ENCODE measurements around a stretch of chr9.

DNA sequence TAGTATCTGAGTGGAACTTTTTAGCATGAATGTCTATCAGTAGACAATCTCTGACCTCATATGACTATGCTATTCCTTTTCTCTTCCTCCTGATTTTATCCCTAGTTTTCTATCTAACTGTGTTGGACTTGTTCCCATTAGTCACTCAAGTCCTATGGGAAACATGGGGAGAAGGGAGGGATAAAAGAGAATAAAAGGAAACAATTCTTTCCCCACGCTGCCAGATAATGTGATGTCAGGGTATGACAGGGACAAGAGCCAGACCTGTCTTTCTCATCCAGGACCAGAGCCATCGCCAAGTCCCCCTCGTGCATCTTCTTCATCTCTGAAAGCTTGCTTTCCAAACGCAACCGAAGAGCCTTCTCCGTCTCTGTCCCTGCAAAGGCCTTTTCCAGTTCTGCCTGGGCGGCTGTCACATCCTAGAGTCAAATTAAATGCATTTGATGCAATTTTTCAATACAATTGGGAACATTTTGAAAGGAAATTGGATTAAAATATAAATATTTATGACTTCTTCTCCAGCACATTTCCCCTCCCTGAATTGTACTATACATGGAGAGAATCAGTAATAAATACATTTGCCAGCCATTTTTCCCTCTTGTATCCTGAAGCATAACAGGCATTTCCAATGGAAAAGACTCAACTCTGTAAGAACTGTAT lies 43.7 kb downstream of the CDK5RAP2 start:
- PRO-cap = no peak
- RAMPAGE, long total RNA, 4 experiments = start-site peak on the minus strand in 2 of 4 experiments, centred at positions 309 to 381 of the sequence, 17 to 52 reads per replicate

DNA sequence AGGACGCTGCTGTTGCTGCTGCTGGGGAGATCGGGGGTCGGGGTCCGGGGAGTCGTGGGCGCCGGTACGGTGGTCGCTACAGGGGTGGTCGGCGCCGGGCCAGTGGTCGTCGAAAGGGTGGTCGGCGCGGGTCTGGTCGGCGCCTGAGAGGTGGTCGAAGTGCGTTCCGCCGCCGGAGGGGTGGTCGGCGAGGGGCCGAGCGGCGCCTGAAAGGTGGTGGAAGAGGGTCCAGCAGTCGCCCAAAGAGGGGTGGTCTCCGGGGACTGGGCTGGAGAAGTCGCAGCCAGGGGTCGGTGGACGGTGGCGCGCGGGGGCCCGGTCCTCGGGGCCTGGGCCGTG lies 499 bp downstream of the MEGF9 start:
- PRO-cap = no peak
- RAMPAGE, long total RNA, 4 experiments = no peak in any of the 4 experiments

- PRO-cap = no peak
- RAMPAGE, long total RNA, 4 experiments = no peak in any of the 4 experiments
Observed at GRCh38 chr9:120730659-120731683, 16.7 kb upstream of the MEGF9 start.

DNA sequence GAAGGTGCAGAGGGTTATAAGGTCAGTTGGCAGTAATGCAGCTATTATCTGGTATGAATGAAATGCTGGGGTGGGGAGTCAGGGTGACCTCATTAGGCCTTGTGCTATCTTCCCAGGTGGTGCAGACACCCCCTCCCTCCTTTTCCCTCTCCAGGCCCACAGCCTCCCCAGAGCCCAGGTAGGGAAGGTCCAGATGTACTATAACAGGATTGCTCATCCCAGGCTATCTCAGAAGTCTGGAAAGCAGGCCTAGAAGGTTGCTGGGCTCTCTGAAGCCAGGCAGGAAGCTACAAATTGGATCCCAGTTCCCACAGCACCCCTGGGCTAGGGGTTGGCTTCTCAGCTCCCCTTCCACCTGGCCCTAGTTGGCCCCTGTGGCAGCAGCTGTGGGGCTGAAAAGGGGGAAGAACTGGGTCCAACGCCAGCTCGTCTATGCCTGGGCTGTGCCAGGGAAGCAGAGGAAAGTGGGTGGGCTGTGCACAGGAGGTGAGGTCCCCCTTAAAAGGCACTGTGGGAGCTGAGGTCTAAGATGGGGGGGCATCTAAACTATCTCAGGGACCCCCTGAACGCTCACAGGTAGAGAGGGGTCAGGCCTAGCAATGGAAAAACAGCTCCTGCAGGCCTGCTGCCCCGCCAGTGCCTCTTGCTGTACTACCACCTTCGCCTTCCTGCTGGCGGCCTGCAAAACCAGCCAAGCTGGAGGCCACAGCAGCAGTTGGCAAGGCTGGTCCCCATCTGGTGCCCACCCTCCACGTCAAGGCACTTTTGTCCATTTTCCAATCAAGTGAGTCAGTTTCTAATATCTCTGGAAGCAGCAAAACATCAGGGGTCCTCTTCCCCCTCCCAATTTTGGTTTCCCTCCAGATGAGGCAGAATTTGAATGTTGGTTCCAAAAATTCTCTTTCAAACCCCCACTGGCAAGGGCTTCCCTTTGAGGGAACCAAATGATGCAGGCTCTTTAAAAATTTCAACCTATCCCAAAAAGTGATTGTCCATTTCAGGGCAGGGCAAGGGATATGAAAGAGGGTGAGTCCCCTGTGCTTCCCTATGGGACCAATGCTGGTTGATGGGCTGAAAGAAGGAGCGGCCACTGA lies 13.4 kb upstream of the PSMD5 start:
- PRO-cap = no peak
- RAMPAGE, long total RNA, 4 experiments = start-site peak on the minus strand in 2 of 4 experiments, centred at positions 350 to 883 of the sequence, 5 to 7 reads per replicate

DNA sequence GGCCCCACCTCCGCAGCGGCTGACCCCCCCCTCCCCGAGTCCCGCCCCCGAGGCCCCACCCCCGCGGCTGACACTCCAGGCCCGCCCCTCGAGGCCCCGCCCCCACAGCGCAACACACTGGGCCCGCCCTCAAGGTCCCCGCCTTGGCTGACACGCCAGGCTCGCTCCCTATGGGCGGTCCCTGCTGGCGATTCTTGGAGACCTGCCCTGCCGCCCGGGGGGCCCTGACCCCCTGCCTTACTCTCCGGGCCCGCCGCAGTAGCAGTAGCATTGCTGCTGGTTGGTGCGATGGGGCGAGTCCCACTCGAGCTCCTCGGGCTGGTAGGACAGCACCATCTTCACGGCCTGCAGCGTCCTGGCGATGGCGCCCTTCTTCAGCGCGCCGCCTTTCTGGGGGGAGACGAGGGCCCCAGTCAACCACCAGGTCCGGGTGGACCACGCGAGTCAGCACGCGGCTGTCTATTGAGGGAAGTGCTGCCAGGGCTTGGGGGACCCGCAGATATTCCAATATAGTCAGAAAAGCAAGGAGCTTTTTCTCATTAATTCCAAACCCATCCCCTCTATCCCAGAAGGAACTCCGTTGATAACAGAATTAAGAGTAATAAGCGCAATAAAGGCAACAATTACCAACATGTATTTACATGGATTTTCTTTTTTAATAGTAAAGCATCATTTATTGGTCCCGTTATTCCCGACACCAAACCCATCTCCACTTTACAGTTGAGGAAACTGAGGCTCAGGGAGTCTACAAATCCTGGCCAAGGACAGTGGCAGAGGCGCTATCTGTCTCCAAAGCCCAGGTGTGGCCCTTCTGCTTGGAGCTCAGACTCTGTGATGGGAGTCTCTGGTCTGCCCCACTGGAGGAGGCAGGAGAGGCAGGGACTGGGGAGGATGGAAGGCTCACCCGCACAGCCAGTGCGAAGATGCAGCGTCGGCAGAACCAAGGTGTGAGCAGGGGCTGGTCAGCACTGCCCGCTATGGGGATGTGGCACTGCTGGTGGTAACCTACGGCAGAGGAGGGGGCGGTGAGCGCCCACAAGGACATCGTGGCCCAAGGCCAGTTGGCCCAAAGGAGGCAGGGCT lies 7.7 kb downstream of the PHF19 start:
- PRO-cap = bidirectional peak, plus-strand start at position 185 of the sequence, minus-strand start outside the sequence; unidirectional peak, plus-strand start at position 267 of the sequence
- RAMPAGE, long total RNA, 4 experiments = no peak in any of the 4 experiments

DNA sequence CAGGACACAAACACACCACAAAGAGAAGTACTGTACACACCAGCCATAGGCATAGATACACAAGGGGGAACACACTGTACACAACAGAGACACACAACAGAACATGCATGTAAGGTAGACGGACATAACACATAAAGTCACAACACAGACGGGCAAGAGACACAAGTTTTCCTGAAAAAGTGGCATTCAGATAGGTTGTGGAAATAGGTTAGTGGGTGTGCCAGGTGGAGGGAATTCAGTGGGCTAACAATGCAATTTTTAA lies 762 bp upstream of the PHF19 start:
- PRO-cap = no peak
- RAMPAGE, long total RNA, 4 experiments = no peak in any of the 4 experiments

- PRO-cap = no peak
- RAMPAGE, long total RNA, 4 experiments = no peak in any of the 4 experiments
Observed at GRCh38 chr9:120878081-120878970, 1.3 kb upstream of the PHF19 start.

DNA sequence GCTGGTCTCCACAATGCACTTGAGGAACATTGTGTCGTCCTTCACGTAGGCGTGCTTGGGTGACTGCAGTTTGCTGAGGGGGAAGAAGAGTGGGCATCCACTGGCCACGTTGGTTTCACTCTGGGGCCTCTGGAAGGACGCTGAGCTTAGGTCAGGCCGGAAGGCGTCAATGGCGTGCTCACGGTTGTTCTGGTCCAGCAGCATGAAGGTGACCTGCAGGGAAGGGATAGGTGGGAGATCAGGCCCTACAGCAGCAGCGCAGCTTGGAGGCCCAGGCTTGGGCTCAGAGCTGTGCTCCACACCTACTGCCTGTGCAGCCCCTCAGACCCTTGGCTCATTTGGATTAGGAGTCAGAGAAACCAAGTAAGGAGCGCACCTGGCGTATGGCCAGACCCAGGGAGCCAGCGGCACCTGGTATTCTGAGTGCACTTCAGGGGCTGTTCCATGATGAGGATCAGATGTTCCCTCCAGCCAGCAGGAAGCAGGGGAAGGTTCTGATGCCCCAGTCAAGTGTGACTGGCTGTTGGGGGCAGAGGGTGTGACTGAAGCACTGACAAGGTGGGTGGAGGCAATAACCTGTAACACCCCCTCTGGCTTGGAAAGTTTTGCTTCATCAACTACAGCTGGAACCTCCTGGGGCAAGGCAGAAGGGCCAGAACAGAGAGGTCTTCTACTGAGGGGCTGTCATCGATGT lies 21.4 kb downstream of the TRAF1 start:
- PRO-cap = no peak
- RAMPAGE, long total RNA, 4 experiments = no peak in any of the 4 experiments

DNA sequence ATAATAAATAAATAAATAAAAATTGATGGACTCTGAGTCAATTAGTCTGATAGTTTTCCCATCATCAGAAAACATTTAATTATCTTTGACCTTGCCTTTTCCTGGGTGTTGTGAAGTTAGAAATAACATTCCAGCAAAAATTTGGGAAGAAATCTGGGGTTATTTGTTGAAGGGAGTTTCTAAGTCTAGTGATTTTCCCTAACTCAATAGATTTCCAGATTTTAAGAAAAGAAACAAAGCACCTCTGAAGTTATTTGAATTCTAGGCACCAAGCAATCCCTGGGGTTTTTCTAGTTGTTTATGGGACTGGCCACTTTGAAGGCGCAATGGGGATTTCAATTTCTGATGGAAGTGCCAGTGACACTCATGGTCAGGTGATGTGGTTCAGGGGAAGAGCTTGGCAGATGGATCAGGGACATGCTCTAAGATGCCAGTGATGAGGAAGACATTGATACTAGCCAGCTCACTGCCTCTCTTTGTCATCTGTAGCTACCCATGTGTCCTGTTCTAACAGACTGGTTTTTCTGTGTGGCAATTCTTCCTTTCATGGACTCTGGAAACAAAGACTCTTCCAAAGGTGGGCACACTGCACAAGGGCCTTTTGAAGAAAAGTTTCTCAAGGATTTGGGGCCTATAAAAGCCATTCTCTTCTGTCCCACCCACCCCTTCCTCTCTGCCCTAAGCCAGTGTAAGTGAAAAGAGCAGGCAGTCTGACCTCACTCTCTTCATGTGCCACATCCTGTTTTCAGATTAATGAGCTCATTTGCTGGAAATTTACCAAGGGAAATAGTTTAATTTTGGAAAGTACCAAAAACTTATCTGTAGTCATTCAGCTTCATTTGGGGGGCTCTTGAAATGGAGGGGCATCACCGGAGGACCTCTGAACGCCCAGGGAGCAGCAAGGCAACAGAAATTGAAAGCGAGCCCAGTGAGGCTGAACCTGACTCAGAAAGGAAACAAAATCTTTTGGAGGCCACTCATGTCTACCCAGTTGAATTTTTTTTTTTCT lies 4.7 kb upstream of the TRAF1 start:
- PRO-cap = no peak
- RAMPAGE, long total RNA, 4 experiments = no peak in any of the 4 experiments

DNA sequence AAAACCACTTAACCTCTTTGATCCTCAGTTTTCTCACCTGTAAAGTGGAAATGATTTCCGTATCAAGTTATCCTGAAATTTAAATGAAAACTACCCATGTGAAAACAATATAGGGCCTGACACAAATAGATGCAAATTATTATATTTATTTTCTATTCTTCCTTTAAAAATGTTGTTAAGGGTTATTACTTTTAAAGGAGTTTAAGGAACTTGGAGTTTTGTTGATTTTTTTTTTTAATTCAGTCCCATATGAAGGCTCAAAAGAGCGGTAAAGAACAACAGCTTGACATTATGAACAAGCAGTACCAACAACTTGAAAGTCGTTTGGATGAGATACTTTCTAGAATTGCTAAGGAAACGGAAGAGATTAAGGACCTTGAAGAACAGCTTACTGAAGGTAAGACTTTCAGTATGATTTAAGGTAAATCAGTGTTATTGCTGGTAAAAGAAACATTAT lies 49.0 kb downstream of the CNTRL start:
- PRO-cap = no peak
- RAMPAGE, long total RNA, 4 experiments = start-site peak on the plus strand in 1 of 4 experiments, centred at position 344 of the sequence, 19 reads per replicate

- PRO-cap = no peak
- RAMPAGE, long total RNA, 4 experiments = no peak in any of the 4 experiments
Observed at GRCh38 chr9:121154727-121155244, 46.9 kb downstream of the RAB14 start.

DNA sequence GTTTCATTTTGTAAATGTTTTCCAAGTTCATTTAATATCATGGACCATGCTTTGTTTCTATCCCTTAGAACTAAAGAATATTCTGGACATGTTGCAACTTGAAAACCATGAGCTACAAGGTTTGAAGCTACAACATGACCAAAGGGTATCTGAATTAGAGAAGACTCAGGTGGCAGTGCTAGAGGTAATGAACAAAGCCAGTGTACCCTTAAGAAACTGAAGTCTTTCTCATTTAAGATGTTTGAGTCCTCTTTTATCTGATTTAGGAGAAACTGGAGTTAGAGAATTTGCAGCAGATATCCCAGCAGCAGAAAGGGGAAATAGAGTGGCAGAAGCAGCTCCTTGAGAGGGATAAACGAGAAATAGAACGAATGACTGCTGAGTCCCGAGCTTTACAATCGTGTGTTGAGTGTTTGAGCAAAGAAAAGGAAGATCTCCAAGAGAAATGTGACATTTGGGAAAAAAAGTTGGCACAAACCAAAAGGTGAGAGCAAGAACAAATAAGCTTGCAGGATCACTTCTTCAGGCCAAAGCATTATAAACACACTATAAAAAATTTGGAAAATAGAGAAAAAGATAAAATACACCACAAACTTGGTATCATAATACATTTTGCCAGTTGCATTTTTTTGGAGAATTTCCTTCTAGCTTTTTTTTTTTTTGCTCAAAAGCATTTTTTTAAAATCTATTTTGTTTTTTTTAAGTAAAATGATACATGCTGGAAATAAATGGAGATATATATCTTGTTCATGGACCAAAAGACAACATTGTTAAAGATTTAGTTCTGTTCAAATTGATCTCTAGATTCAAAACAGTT lies 39.7 kb downstream of the RAB14 start:
- PRO-cap = no peak
- RAMPAGE, long total RNA, 4 experiments = start-site peak on the plus strand in 1 of 4 experiments, centred at position 314 of the sequence, 11 reads per replicate

- PRO-cap = no peak
- RAMPAGE, long total RNA, 4 experiments = no peak in any of the 4 experiments
Observed at GRCh38 chr9:121310588-121311251, 42.8 kb downstream of the GSN start.

DNA sequence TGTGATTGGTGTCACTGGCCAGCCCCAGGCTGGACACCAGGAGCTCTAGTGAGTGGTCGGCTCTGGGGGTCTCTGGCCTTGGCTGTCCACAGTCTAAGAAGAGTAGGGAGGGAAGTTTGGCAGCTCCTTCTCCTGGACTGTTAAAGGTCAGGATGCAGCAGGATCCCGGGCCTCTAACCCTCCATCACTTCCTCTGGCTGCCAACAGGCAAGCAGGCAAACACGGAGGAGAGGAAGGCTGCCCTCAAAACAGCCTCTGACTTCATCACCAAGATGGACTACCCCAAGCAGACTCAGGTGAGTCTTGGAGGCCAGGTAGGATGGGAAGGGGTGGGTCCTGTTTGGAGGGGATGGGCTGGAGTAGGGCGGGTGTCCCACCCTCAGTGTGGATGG lies 50.2 kb downstream of the GSN start:
- PRO-cap = no peak
- RAMPAGE, long total RNA, 4 experiments = no peak in any of the 4 experiments

- PRO-cap = no peak
- RAMPAGE, long total RNA, 4 experiments = no peak in any of the 4 experiments
Observed at GRCh38 chr9:121364976-121365491, 5.0 kb downstream of the STOM start.

DNA sequence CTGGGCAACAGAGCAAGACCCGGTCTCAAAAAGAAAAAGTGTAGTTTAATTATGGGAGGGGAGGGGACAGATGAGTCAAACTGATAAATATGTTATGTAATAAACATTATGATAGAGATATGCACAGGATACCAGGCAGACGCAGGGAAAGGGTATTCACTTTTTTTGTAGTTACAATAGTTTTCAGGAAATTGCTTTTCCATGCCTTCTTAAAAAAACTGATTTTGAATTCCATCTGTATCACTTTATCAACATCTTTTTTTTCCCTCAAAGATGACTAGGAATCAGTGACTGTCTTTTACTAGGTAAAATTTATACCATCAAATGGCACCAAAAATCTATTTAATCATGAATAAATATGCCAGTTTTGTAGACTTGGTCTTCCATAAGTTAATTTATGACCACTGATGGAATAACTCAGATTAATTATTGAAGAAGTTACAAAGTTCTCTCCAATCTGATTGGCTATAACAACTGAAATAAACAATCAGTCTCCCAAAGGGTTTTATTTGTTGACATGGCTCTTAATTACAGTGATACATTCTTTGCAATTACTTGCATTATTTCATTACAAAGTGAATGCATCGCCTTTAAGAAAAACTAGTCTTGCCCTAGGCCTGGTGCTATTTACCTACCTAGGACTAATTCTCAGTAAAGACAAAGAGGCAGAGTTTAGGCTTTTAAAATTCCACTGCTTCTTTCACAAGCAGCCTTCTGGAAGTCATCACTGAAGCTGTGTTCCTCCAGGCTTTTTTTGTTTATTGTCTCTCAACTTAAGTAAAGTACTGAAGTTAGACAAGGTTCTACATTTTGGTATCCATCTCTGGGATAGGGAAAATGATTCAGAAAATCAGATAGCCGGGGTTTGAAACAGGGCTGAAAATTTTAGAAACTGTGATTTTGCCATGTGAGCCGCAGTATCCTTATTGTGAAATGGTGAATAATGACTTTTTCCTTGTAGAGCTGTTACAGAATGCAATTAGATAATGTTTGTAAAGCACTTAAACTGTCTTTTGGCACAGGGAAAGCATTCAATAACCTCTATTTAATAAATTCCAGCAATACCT lies 2.7 kb downstream of the STOM start:
- PRO-cap = no peak
- RAMPAGE, long total RNA, 4 experiments = no peak in any of the 4 experiments

- PRO-cap = no peak
- RAMPAGE, long total RNA, 4 experiments = no peak in any of the 4 experiments
Observed at GRCh38 chr9:121498333-121499193, 1.1 kb downstream of the GGTA1 start.

DNA sequence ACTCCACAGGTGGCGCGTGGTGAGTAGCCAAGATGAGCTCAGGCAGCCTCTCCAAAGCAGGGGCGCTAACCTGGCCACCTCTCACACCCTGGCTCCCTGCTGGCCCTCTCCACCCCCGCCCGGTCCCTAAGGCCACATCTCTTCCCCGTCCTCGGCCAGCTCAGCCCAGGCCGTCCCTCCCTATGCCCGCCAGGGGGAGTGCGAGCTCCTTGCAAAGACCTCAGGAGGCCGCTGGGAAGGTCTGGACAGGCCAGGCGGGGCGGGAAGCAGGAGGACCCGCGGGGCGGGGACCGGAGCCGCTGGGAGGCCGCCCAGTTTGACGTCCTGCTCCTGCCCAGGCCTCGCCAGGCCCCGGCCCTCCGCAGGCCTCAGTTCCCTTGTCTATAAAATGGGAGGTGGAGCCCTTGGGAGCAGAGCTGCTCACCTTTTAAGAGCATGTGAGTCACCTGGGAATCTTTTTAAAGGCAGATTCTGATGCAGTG lies 46.3 kb upstream of the GGTA1 start:
- PRO-cap = no peak
- RAMPAGE, long total RNA, 4 experiments = no peak in any of the 4 experiments

DNA sequence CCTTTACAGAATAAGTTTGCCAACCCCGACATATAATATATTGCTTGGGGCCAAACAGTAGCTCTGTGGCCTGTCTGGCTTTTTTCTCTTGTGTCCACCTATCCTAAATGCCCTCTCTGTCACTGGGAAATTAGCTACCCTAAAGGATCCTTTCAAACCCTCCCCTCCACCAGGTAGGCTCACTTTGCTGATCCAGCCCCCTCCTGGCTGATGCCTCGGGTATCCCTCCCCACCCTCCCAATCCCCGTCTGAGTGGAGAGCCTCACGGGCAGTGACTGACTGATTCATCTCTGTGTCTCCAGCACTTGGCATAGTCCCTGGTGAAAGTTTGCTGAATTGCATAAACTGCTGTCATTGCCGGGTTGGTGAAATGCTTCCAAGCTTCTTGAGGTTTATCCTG lies 56.7 kb upstream of the GGTA1 start:
- PRO-cap = no peak
- RAMPAGE, long total RNA, 4 experiments = no peak in any of the 4 experiments

GRCh38 chr9:121566394-121567355 lies 67.0 kb upstream of the GGTA1 start:
- PRO-cap = no peak
- RAMPAGE, long total RNA, 4 experiments = start-site peak on the plus strand in 1 of 4 experiments, at chr9:121566991-121567184 at its widest, 27 reads per replicate

All from transverse colon (tissue), 4 donors.